CD14-positive monocyte (primary cell): ENCODE data around the gene PCARE.

- CAGE, long polyA plus RNA, result no peak
These were observed 207.5 kb upstream of the FOSL2 start for GRCh38 chr2:28185138-28185622.

DNA sequence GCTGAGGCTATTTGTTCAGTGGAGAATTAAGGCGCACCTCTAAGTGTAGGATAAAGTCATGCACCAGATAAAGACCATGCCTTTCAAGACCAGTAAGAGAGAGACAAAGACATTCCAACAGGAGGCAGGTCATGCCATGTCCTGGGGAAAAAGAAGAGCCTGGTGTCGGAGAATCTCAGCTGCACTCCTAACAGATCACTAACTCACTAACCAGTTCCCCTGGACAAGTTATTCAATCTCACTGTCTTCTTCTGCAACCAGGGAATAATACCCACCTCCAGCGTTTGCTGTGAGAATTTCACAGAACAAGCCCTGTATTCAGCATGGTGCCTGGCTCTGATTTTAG is 3.1 kb upstream of the FOSL2 start:
- CAGE, long polyA plus RNA, result no peak

DNA sequence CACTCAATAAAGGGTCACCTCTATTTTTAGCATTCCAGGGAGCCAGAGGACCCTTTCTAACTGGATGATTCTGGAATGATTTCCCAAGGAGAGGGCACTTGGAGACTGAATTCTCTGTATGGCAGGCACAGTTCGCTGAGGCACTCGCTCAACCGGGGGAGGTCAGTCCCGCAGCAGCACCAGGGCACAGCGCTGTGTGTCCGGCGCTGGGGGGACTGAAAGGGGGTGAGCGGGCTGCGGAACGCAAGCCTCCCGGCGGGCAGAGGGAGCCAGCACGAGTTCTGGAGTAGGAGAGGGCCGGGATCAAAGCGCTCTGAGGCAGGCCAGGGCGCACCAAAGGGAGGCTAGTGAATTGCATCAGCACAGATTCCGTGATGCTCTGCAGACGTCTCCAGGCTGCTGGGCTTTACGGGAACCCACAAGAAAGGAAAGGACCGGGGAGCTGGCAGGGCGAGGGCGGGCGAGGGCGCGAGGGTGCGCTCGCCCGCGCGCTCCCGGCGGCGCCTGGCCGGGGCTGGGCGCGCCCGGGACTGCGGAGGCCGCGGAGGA is 2.6 kb upstream of the FOSL2 start:
- CAGE, long polyA plus RNA, result no peak

GRCh38 chr2:28394029-28394444 is 1.4 kb downstream of the FOSL2 start:
- CAGE, long polyA plus RNA, result no peak

DNA sequence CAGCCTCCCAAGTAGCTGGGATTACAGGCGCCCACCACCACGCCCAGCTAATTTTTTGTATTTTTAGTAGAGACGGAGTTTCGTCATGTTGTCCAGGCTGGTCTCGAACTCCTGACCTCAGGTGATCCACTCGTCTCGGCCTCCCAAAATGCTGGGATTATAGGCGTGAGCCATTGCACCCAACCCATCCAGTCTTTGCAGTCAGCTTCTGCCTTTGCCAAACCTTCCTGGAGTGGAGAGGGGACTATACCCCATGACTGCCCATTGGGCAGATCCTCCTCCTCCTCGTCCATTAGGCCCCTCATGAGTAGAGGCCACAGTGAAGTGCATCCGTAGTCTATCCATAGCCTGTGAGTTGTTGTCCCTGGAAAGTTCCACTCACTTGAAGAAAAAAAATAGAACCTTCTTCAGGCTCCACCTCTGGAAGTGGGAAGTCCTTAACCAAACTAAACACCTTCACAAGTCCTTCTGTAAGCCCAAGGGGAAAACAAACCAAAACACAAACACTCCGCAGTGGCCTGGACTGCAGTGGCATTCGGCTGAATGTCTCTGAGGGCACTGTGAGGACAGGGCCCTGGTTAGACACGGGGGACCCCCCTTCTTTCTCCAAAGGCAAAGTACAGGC is 27.8 kb downstream of the FOSL2 start:
- CAGE, long polyA plus RNA, result no peak

GRCh38 chr2:28436505-28437095 is 43.9 kb downstream of the FOSL2 start:
- CAGE, long polyA plus RNA, result no peak

DNA sequence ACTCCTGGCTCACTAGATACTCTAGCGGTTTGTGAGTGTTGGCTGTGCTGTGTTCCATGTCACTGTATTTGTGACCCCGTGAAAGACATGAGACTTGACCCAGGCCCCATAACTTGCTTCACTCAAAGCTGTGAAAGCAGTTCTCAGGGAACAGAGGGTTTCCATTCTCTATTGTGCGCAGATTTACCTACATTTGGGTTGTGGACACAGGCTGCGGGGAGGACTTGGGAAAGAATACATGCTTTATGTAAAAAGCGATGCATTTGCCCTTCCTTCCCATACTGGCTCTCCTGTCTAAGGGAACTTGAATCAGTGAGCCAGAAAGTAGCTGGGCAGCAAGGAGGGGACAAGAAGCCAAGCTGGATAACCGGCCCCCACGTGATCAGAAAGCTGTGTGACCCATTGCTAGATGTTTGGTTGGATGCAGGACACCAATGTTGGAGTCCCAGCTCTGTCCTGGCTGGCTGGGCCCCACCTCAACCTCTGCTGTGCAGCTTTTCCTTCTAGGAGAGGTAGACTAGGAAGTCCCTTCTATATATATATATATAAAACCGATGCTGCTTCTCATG is 52.3 kb downstream of the PLB1 start:
- CAGE, long polyA plus RNA, result no peak

- CAGE, long polyA plus RNA, result no peak
These were observed 102.6 kb downstream of the PLB1 start for GRCh38 chr2:28598348-28599066.

- CAGE, long polyA plus RNA, result start-site peak on the plus strand at chr2:28601884-28601923, 1,016 and 405 reads in 2 replicates
These were observed 105.6 kb downstream of the PLB1 start for GRCh38 chr2:28601298-28602030.

DNA sequence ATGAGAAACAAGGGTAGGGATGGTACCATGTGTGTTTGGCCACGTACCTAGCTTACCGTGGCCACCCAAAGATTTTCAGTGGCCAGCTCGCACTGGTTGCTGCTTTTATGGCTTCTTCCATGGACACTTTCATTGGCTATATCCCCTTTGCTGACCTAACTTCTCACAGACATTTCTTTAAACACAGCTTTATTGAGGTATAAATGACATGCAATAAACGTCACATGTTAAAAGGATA is 127.6 kb downstream of the PLB1 start:
- CAGE, long polyA plus RNA, result no peak

DNA sequence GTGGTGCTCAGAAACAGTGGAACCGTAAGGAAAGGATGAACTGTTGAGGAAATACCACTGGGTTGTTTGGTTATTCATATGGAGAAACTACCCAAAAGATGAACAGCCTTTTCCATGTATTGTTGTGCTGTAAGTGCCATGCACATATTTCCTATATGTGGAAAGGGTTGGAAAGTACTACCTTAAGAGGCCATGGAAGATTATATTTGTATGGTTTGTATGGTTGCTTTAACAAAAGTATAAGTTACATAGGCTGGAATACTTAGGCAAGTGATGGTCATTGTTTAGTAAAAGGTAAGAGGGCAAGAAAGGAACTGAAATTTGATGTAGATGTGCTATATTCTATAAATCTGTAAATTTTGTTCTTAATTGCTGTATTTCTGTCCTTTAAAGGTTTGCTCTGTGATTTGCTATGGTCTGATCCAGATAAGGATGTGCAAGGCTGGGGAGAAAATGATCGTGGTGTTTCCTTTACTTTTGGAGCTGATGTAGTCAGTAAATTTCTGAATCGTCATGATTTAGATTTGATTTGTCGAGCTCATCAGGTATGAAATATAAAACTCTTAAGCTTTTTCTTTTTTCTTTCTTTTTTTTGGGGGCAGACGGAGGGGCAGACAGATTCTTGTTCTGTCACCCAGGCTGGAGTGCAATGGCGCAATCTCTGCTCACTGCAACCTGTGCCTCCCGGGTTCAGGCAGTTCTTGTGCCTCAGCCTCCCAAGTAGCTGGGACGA is 22.2 kb upstream of the SPDYA start:
- CAGE, long polyA plus RNA, result no peak

DNA sequence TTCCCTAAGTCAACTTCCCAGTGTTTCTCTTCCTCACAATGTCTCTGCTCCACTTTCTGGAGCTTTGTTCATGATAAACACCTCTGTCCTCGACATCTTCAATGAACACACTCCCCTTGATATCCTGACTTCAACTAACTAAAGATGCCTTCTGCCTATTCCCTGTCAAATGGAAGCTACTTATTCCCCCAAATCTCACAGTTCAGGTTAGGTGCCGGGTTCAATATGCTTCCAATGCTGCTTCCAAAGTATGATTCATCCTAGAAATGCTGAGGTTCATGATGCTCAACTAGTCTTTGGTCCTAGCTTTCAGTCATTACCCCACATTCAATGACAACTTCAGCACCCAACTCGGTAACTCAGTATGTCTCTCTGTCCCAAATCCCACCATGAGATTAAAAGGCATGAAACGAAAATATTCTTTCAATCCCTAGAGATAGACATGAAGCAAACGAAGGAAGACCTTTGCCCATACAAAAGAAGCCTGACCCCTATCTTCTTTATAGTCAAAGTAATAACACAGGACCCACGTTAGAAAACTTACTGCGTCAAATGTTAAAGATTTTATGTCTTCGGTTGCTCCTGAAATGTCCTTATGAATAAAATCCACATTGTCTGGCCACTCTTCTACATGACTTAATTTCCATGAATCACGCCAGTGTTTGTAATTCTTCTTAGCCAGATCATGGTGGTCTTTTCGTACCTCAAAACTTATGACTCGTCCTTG is 9.4 kb downstream of the TRMT61B start:
- CAGE, long polyA plus RNA, result no peak

DNA sequence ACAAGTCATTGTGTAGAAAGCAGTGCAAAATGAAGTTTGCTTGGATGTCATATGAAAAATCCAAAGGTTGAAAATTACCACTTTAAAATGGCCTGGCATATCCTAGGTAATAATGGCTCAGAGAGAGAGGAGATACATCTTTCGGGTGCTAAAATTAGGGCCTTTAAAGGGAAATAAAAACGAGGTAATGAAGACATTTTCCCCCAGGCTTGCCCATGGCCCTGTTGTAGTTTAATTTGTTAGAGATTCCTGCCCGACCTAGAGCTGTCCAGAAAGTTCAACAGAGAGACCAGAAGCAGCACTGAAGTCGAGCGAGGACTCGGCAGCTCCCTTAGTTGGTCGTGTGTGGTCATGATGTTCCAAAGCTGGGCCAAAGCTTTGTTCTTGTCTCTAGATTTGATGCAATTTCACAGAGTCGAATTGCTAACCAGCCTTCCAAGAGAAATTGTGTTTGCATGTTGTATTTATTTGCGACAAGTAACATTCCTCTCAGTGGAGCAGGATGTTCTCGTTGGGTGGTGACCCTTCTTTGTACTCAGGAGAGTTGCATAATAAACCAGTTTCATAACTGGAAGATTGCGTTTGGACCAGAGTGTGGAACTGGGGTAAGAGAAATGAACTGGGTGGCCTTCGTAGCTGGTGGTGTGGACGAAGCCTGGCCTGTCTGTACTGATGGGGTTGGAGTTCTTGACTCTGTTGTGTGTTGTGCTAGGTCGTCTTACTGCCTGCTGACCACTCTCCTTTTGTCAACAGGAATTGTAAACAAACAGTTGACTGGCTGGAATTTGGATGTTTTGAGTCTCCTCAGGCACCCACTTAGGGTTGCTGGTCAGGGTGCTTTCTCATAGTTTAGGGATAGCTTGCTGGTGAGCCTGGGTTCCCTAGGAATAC is 29.2 kb upstream of the TOGARAM2 start:
- CAGE, long polyA plus RNA, result no peak

DNA sequence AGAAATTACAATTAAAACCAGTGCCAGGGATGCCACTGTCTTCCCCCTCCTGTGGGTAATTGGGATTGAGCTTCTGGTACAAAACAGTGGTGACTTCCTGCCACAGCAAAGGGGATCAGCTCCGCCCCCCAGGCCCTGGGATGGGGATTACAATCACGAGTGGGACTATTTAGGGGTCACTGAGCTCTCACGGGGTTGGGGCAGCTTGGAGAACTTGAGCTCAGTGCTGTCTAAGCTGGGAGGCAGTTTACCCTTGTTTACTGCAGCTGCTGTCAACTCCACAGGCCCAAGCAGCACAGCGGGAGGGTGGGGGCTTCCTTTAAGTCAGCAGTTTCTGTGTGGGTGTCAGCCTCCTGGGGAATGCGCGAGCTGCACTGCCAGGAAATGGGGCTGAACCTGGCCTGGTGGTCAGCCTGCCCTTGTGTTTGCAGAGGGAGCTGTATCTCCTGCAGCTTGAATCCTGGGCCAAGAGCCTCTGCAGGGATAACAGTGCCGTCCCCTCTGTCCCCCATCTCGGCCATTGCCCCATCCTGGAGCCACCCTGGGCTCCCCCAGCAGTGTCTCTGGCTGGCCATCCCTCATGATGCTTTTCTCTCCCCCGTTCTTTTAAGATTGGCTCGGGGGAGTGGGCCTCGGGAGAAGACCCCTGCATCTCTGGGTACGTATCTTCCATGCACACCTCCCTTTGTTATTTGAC is 29.9 kb downstream of the TOGARAM2 start:
- CAGE, long polyA plus RNA, result no peak

DNA sequence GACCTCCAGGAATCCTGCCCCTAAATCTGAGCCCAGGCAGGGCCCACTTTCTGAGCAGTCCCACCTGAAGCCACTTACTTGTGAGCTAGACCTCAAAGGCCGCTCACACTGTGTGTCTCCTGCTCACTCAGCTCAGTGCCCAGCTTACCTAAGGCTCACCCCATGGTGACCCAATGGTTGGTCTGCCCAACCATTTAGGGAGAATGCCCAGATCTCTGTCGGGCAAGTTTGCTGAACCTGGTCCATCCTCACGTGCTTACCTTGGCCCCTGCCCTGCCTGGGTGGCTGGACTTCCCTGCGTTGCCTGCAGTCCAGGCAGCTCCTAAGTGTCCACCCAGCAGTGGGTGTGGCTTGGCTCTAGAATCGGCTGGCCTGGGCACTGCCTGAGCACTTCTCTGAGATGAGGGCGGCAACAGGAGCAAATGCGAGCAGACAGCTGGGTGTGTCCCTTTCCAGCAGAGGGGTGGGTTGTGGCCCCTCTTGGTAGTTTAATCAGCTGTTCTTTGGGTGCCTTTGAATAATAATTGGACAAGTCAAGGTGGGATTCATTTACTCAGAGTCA is 11.3 kb downstream of the PCARE start:
- CAGE, long polyA plus RNA, result no peak

DNA sequence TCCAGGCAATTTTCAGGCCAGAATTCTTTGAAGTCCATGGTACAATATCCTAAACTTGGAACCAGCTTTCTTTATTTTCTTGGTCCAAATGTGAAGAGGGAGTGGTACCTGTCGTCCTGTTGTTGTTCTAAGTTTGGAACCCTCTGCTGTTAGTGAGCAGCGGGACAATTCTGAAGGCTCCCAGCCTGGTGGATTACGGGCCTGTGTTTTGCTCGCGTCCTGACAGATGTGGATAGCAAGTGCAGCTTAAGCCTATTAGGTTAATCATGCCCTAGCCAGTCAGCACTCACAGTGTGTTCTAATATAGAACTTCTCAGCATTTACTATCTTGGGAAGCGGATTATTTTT is at the start of gene PCARE:
Gene PCARE, minus strand, starts transcription at position 172 of the 348 bp plus-strand sequence.
- CAGE, long polyA plus RNA, result no peak

DNA sequence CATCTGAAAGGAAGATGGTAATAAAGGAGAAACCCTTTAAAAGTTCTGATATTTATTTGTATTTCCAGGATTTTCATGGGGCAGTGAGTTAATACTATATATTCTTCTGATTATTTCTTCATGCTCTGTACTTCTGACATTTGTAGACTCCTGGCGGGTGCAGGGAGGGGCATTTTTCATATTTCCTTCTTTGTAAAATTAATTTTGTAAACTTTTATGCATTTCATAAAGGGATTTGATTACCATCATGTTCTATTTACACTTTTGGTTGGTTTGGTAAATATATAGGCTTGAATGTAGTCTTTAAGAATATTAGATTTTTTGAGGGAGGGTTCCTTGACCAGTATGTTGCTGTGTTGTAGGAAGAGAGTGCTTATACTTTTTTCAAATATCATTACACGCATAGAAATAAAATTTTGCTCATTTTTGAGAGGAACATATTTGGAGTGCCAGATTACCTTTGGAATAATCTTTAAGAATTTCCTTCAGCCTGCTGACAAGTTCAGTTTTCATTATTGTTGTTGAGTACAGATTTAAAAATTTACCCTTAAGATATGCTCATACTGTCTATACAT is 16.3 kb downstream of the CLIP4 start:
- CAGE, long polyA plus RNA, result no peak

- CAGE, long polyA plus RNA, result no peak
These were observed 630 bp downstream of the YPEL5 start for GRCh38 chr2:30147106-30148167.

DNA sequence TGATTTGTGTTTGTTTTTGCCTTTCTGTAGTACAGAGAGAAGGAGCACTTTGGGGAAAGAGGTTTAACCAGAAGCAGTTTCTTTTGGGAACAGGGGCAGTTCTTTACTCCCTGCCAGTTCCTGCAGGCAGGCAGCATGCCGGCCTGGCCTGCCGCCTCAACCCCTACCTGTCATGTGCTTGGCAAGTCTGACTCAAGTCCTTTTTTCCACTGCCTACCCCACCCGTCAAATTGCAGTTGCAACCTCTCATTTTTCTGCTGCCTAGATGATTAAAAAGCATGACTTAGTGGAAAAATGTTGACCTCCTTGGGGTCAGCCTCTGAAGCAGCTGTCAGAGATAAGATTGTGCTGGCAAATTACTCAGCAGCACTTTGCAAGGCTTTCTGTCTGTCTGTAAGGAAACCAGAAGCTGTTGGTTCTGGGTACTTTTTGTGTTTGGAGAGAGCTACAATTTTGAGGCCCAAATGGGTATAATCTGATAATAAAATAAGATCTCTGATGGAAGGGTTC is 21.7 kb downstream of the LBH start:
- CAGE, long polyA plus RNA, result no peak

- CAGE, long polyA plus RNA, result no peak
These were observed 38.0 kb upstream of the LCLAT1 start for GRCh38 chr2:30408925-30409599.